Thoracic aorta (tissue), 1 donor: ENCODE results near the gene SMLR1.

GRCh38 chr6:127150401-127150815 lies 31.9 kb downstream of the RSPO3 start:
- RAMPAGE, long total RNA, result no peak

GRCh38 chr6:127268104-127268761 lies 1.6 kb downstream of the RNF146 start:
- RAMPAGE, long total RNA, result no peak

DNA sequence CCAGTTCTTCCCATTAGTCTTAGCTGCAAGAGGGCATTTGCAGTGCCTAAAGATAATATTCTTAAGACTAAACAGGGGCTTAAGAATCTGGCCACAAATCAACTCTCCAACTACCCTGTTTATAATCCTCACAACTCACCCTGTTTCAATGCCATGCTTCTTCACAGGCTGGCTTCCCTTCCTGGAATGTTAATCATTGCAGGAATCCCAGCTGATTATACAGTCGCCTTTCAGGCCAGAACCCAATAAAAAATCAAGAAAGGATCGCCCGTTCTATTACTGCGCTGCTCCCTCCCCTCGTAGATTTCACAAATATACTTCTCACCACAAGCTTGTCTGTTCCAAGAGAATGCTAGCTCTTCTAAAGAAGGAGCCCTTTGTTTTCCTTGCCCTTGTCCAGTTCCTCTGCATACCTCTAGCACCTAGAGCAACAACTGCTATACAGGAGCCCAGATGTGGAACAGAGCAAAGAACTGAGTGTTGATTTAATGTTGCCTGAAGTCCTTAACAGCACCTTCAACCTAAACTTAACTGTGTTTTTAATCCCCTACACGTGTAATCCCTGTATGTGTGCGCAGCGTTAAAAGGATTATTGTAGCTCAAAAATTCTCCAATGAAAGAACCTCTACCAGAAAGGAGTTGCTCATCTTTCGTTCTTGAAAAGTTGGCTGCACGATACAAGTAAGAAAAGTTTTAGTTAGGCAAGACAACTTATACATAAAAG lies 1.0 kb downstream of the ECHDC1 start:
- RAMPAGE, long total RNA, result no peak

- RAMPAGE, long total RNA, result no peak
Observed at GRCh38 chr6:127464004-127464624, 4.9 kb upstream of the KIAA0408 start.

- RAMPAGE, long total RNA, result no peak
Observed at GRCh38 chr6:128222360-128222946, 297.9 kb downstream of the PTPRK start.

- RAMPAGE, long total RNA, result no peak
Observed at GRCh38 chr6:128375714-128376733, 144.4 kb downstream of the PTPRK start.

GRCh38 chr6:128498101-128498691 lies 22.2 kb downstream of the PTPRK start:
- RAMPAGE, long total RNA, result no peak

GRCh38 chr6:128511208-128512046 lies 9.0 kb downstream of the PTPRK start:
- RAMPAGE, long total RNA, result no peak

DNA sequence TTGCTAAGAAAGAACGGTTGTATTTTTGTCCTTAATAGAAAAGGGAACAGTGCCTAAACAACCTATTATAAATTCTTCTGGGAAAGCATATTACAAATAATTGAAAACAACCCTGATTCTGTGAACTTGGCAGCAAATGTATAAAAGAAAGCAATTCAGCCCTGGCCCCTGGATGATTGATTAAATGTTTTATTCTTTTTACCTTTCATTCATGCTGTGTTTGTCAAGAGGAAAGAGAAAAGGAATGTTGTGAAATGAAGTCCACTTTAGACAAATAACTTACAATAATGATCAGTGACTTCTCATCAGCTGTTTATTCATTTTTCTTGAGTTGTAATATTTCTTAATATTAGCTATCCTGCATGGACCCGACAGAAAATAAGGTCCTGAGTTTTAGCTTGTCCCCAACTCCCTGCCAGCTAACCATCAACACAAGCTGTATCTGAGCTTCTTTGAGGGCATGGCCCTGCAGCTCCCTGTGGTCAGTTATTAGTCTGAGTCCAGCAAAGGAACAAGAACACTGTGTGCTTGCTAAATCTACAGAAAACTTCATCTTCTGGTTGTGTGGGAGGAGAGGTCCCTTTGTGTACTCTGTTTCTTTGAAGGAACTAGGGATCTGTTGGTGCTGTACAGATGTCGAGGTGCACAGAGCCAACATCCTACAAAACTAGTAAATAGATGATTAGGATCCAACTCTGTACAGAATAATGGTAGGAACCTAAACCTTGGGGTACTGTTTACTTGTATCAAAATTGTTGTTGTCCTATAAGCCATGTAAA lies 248.3 kb downstream of the LAMA2 start:
- RAMPAGE, long total RNA, result no peak

GRCh38 chr6:129172328-129173341 lies 289.7 kb downstream of the LAMA2 start:
- RAMPAGE, long total RNA, result no peak

- RAMPAGE, long total RNA, result no peak
Observed at GRCh38 chr6:129232550-129233187, 349.7 kb downstream of the LAMA2 start.

DNA sequence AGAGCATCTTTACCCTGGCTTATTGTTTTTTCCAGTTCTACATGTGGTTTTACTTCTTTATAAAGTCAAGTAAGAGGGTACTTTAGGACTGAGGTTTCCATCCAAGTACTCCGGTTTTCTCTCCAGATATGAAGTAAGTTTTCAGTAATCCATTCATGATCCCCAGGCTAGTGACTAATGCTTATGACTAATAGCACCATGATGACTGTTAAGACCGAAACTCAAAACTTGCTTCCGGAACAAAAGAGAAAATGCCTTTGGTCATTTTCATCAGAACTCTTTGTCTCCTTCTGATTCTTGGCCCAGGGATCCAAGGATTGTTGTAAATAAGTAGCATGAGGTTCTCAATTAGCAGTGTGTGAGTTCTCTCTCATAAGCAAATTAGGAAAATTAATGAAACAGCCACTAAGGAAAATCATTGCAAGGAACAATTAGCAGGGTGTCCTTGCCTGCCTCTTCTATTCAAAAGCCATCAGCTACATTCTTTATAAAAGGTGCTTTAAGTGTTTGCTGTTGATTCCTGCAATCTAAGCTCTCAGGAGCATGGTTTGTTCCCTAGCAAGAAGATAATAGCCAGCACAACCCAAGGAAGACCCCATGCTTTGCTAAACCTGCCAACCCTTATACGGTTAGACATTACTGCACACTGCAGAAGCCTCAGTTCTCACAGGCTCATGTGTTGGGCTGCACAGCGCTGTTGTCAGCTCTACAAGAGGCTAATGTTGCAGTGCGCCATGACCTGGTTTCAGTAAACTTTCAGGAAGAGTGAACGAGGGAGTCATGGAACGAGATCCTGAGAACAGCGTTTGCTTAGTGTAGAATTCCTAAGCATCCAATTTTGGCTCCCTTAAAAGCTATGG lies 218.8 kb downstream of the ARHGAP18 start:
- RAMPAGE, long total RNA, result no peak

DNA sequence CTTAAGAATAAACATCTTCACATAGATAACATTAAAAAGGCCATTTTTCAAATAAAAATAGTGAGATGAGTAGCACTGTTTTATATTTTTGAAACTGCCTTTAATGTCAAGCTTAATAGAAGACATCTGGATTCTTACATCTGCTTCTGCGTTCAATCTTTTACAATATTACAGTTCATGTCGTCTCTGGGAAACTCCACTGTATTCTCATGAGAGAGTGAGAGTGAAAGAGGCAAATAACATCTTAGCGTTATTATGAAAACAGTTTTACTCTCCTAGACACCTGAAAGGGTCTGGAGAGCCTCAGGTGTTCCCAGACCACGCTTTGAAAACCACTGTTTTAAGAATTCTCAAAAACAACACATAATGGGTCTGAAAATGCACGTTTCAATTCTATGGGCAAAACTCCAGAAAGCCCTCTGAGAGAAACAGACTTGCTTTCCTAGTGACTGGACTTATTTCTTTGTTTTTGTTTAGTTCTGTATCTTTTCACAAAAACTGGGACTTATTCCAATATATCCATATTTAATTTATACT lies 63.3 kb downstream of the ARHGAP18 start:
- RAMPAGE, long total RNA, result no peak

- RAMPAGE, long total RNA, result no peak
Observed at GRCh38 chr6:129679831-129680469, 30.0 kb downstream of the ARHGAP18 start.

GRCh38 chr6:129685526-129686064 lies 24.4 kb downstream of the ARHGAP18 start:
- RAMPAGE, long total RNA, result no peak

GRCh38 chr6:129775083-129775482 lies 65.1 kb upstream of the ARHGAP18 start:
- RAMPAGE, long total RNA, result no peak

DNA sequence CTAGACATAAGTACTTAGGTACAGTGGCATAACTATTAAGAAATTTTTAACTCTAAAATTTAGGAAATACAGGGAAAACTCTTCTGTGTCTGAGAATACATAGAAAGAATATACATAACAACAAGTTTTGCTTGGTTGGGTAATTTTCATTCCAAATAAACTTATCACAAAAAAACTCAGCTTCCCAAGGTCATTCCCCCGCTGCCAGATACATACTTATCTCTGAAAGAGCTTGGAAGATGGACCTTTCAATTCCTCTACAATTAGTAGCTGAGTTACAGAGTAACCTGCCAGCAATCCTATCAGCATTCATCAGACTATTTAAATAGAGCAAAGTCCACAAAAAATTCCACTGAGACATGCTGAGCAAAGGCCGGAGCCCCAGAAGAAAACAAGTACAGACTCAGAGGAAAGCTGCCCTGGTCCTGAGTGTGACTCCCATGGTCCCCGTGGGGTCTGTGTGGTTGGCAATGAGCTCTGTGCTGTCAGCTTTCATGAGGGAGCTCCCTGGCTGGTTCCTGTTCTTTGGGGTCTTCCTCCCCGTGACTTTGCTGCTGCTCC lies at the start of gene SMLR1:
SMLR1 (plus strand) TSS at position 352 of the 561 bp plus-strand sequence.
- RAMPAGE, long total RNA, result no peak

DNA sequence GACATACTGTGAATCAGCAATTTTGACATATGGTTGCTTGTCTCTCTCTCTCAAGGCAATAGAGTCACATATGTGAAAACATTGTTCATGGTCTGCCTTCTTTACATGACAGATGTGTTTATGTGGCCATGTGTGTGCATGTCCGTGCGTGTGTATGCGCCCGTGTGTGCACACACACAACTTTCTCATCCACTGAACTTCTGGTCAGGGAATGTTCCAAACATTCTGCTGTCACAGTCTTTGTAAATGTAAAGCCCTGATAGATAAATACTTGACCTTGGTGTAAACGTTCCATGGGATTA lies 647 bp downstream of the SMLR1 start:
- RAMPAGE, long total RNA, result no peak

GRCh38 chr6:130869805-130870248 lies 42.6 kb downstream of the SMLR1 start:
- RAMPAGE, long total RNA, result no peak

- RAMPAGE, long total RNA, result start-site peak on the minus strand at chr6:130956109-130956476, 376 reads
Observed at GRCh38 chr6:130955912-130956637, 107.0 kb downstream of the EPB41L2 start.